SK-N-DZ (cell line): ENCODE measurements around a stretch of chr10.

RAMPAGE:
- cytosol, long total RNA: no peak
- nucleus, long total RNA: no peak
Observed at GRCh38 chr10:6399613-6399924, 180.5 kb downstream of the PRKCQ start.

DNA sequence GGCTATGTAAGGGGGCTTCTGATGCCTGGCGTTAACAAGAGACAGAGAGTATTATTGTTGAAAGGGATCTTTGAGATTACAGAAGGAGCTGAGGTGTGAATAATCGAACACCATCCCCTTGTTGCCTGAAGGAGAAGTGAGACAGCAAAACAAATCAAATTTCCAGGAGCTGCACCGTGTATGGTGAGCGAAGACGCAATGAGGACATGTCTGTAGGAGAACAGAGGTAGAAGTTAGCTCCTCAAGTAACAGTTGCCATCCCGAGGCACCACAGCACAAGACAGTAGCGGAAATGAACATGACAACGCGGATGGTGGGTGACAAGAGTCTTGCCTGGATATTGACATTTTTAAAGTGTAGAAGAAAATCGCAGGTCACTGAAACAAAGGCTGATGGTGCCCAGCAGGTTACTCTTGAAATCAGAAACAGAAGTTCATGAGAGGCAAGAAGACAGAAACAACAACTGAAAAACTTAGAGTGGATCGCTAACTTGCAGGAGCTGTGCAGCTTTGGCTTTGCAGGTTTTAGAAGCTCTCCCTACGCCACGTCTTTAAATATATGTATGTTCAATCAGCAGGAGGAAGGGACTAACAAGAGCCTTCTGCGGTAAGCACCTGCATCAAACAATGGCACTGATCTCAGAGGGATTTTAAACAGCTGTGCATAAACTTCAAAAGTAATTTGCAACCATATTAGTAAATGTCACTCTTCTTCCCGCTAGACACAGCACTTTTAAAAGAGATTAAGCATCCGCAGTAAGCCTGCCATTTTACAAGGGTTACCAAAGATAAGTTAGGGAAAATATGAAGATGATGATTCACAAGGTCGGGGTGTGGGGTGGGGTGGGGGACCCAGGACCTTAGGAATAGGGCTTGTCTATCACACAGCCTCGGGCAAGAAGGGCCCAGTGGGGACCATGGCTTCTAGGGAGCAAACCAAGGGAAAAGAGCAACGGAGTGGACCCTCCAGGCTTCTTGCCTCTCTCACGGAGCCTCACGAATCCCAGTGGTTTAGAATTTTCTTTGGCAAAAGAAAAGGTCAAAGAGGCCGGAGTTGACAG is 1.7 kb downstream of the PRKCQ start:
RAMPAGE:
- cytosol, long total RNA: no peak
- nucleus, long total RNA: no peak

DNA sequence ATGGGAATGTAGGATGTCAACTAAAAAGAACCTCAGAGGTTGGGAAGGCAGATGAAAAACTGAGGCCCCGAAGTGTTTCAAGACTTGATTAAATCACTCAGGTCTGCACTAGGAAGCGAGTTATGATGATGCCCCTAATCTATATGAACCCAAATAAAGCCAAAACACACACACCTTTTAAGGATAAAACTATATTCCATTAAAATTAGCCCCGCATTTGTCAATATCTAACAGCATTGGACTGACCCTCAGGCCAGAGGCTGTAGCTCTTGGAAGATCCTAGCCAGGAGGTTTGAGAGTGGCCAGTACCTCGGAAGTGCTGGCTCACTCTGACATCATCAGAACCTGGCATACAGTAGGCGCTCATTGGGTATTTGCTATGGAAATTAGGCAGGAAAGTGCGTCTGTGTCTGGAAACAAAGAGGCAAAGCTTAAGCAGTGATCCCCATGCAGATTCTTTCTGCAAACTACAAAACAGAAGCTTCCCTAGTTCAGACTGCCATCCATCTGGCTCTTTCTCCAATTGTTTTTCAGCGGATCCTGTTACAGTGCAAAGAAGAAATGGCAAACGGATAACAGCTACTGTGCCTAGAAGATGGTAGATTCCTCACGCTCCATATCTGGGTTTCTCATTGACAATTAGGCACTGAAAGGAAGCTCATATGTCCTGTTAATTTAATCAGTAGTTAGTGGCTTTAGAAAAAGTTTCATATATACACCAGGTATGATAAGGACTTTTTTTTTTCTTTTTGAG is 1.7 kb upstream of the PRKCQ start:
RAMPAGE:
- cytosol, long total RNA: no peak
- nucleus, long total RNA: no peak

RAMPAGE:
- cytosol, long total RNA: no peak
- nucleus, long total RNA: no peak
Observed at GRCh38 chr10:6583293-6584215, 3.5 kb upstream of the PRKCQ start.

RAMPAGE:
- cytosol, long total RNA: no peak
- nucleus, long total RNA: no peak
Observed at GRCh38 chr10:6591844-6592622, 12.0 kb upstream of the PRKCQ start.

DNA sequence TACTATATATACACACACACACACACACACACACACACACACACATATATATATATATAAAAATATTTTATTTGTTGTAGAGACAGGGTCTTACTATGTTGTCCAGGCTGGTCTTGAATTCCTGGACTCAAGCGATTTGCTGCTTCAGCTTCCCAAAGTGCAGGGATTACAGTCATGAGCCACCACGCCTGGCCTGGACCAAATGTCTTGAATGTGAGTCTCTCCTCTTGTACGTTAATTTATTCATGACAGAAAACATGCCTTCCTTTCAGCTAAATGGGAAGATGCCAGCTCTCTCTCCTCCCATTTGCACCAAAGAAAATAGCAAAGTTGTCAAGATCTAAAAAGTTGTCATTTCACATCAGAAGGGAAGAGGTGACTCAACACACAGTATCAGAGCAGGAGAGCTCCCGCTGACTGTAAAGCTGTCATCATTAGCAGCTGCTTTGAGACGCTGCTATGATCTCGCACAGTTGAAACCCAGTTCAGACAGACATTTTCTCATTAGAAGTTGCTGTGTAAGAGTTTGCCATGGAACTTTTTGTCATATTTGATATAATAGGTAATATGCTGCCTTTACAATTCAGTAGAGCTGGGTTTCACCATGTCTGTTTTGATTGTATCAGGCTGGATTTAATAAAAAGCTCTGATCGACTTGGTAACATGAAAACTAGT is 224.3 kb downstream of the SFMBT2 start:
RAMPAGE:
- cytosol, long total RNA: no peak
- nucleus, long total RNA: no peak

GRCh38 chr10:7264066-7264960 is 146.5 kb downstream of the SFMBT2 start:
RAMPAGE:
- cytosol, long total RNA: no peak
- nucleus, long total RNA: no peak

GRCh38 chr10:7406952-7407801 is 3.7 kb downstream of the SFMBT2 start:
RAMPAGE:
- cytosol, long total RNA: no peak
- nucleus, long total RNA: no peak

DNA sequence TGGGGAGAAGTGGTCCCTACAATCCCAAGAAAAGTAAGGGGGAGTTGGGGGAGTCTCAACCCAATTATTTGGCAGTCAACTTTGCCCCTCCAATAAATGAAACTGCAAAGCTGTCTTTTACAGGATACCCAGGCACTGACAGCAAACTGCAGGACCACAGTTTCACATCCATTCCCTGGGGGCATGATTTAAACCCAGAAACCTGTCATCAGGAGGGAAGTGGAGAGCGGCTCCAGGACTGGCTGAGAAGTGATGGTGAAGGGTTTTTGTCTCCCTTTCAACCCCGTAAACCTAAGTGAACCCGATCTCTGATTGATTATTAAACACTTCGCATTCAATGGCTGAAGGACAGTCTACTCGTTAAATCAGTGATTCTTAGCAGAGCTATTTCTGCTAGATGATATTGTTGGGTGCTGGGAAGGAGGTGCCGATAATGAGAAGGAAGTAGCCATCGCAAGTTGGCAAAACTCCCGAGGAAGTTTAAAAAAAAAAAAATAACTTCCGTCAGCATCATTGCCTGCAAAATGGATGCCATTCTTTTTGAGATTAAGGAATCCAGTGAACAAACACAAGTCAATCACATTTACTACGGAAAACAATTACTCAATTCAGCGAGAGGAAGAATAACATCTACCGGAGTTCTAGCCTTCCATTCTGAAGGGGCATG is 74.2 kb upstream of the SFMBT2 start:
RAMPAGE:
- cytosol, long total RNA: no peak
- nucleus, long total RNA: no peak

DNA sequence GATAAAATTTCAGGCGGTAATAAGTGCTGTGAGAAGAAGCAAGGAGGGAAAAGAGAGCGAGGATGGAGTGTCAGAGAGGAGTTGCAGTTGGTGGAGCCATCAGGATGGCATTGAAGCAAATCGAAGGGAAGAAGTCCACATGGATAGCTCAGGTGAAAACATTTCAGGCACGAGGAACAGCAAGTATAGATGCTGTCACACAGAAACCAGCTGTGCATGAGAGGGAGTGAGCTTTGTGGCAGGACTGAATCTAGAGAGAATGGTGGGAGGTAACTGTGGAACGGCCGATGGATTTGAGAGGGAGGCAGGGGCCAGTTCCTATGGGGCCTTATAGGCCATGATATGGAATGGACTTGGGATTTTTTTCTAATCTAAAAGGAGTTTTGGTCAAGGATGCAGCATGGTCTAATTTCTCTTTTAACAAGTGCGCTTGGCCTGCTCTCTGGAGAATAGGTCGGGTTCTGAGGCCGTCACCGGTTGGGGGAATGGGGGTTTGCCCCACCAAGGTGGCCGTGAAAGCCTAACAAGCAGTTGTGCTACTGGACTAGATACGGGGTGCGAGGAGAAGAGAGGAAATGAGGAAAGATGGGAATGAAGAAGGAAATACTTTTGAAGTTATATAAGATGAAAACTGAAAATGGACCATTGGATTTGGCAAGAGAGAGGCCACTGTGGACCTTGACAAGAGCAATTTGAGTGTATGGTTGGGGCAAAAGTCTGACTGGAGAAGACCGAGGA is 99.0 kb downstream of the TAF3 start:
RAMPAGE:
- cytosol, long total RNA: no peak
- nucleus, long total RNA: no peak

GRCh38 chr10:8058274-8058898 is 3.9 kb downstream of the GATA3 start:
RAMPAGE:
- cytosol, long total RNA: no peak
- nucleus, long total RNA: no peak

DNA sequence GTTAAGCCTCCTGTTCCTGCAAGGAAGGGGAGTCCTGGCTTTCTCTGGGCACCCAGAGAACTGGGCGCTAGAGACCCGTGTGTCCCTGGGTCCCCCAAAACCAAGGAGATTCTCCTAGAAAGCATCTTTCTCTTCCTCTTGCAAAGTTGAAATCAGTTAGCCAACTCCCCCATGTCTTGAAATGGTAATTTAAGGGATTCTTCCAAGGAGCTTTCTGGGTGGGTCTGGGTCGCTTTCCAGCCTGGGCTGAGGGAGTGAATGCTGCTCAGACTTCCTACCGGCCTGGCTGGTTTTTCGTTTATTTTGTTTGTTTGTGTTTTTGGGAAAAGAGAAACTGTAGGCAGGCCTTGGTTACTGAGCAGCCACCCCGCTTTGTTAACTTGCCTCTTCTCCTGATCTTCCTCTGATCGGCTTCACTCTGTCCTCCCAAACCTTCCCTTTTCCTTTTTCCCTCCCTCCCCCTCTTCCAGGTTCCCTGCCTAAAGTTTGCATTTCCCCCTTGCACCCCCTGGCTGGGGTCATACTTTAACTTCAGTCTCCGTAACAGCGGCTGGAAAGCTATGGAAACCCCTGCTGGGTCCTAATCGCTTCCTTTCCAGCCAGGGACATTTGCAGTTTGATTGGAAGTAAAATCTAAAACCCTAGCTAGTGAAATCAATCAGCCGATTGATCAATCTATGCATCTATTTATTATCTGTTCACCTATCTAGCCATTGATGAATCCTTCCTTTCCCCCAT is 8.5 kb downstream of the GATA3 start:
RAMPAGE:
- cytosol, long total RNA: no peak
- nucleus, long total RNA: no peak

DNA sequence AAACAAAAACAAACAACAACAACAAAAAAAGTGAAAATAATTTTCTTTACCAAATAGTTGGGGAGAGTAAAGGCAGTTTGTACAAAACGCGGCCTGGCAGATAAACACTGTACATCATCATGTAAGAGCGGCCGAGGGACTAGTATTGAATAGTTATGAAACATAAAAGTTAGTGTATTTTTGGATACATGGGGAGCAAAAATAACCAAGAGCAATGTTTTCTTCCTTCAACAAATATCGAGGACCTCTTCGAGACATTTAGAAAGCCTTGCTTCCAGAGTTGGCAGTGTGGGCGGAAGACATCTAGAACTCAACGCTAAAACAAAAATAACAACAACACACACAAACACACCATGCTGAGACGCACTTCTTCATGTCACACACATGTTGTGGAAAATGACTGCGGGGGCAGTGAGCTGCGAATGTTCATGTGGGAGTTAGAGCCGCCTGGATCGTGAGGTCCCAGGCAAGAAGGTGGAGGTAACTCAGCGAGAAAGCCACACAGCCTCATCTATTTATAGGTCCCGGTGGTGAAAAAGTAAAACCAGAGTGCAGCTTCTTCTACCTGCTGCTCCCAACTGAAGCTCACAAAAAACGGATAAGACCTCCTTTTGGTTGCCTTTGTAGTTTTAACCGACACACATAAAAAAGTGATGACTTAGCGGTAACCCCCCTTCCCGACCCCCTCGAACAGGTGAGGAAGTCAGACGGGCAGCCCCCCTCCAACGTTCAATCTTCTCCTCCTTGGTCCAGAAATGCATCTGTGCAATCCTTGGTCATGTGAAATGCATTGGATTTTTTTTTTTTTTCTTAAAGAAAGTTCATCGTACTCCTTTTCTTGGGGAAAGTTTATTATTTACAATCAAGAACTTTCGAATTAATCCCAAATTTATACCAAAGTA is 276.8 kb downstream of the GATA3 start:
RAMPAGE:
- cytosol, long total RNA: no peak
- nucleus, long total RNA: no peak

GRCh38 chr10:8366088-8366775 is 311.7 kb downstream of the GATA3 start:
RAMPAGE:
- cytosol, long total RNA: no peak
- nucleus, long total RNA: no peak

GRCh38 chr10:8616120-8616745 is 561.7 kb downstream of the GATA3 start:
RAMPAGE:
- cytosol, long total RNA: no peak
- nucleus, long total RNA: no peak

RAMPAGE:
- cytosol, long total RNA: no peak
- nucleus, long total RNA: no peak
Observed at GRCh38 chr10:9016744-9017414, 962.4 kb downstream of the GATA3 start.

DNA sequence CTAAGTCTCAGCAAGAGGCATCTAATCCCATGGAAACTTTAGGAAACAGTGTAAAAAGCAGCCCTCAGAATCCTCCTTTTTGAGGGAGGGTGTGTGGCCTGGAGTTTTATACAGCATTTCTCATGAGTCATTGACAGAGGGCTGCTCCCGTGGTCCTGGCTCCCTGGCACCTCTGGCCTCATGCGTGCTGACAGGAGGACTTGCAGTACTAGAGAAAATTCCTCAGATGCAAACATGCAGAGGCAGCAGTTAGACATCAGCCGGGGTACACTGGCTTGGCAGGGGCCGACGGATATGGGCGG is 925.1 kb upstream of the CELF2 start:
RAMPAGE:
- cytosol, long total RNA: no peak
- nucleus, long total RNA: no peak

DNA sequence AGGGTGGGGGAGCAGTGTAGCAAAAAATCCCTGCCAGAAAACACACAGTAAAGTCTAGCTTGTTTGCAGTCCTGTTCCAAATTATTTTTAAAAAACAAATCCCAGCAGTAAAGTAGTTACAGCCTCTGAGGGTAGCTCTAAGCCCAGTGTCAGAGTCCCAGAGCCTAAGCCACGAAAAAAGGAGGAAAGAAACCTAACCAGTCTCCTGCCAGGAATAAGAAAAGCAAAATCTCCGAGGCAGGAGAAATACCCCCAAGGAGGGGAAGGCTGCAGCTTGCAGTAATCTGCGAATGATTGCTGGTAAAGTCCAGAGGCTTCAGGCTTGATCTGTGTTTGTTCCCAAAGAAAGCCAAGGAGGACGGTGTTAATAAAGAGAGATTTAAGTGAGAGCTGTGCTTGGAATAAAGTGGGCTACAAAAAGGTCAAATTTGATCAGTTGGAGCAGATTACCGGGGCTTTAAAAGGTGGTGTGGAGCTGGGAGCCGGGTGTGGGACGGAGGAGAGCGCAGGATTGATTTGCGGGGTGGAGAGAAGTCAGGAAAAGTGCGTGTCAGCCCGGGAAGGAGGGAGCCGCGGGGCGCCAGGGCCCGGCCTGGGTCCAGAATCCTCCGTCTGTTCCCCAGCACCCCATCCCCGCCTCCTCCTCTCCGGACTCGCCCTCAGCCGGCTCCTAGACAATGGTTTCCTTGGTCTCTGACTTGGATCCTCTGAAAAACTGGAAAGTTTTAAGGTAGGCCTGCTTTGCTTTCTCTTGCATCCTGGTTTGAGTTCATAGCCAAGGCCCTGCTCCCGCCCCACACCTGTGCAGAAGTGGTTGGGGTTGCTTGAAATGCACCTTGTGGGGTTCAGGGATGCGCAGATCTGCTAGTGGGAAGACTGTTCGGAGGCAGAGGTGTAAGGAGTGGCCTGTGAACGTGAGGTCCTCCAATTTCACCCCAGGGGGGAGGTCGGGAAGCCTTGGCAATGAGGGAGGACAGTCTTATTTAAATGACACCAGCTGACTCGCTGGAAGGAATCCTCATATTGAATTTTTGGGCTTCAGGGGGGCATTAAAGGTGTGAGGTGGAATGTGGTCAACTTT is 219.2 kb upstream of the CELF2 start:
RAMPAGE:
- cytosol, long total RNA: no peak
- nucleus, long total RNA: no peak

DNA sequence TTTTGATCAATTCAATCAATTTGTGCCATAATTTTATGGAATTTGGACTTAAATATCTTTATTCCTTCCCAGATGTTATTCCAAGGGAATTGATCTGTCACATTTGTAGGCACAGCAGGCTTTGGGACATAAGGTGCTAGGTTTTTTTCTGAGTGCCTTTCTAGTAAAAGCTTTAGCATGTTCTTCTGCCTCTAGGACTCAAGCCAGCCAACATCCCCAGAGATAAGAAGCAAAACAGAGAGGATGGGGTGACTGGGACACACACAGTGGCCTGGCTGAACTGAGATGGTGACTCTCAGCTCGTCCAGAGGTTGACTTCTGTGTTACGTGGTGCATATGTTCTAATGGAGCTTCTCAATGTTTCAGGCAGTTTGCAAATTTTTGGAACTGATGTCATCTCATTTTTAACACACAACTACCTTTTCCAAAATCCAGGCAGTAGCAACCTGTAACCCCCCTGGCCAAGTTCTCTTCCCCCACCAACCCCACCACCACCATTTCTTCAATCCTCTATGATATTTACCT is 188.1 kb upstream of the CELF2 start:
RAMPAGE:
- cytosol, long total RNA: no peak
- nucleus, long total RNA: no peak

DNA sequence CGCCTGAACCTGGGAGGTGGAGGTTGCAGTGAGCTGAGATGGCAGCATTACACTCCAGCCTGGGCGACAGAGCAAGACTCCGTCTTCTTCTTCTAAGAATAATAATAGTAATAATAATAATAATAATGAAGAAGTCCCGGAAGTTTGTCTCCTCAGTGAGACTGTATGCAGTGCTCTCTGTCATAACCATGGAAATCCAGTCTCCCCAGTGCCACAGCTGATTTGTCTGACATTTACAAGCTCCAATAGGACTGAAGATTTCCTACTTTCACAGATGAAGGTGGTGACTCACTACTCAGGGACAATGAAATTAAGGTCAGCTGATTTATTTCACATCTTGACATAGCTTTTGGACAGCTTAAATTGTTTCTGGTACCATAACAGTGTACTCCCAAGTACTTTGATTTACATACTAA is 6.9 kb downstream of the CELF2 start:
RAMPAGE:
- cytosol, long total RNA: no peak
- nucleus, long total RNA: no peak